Body of pancreas (tissue), 2 donors: ENCODE data around the genes PSEN2 and SNAP47.

DNA sequence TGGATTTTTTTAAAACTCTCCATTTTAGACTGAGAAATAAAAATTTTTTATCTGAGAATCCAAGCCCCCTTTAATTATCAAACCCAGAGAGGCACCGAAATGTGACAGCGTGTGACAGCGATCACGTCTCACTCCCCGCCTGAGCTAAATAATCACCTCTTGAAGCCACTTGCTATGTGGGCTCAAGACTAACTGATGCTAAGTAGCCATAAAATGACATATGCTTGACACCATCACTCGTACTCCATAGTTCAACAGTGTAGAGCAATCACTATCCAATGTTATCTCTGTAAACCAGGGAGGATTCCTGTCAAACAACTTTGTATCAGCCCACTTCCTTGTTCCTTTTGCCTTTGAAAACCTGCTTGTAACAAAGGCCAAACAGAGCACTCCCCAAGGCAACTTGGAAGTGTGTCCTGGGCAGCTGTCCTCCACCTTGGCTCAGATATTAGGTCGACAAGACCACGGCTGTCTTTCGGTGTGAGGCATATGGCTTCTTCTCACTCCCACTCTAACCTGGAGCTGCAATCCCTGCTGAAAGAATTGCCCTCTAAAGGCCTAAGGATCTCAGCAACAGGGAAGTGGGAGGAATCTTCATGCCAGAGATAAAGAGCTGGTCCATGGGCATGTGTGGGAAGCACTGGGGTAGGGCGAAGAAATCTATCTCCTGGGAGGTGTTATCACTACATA, 66.8 kb downstream of the ITPKB start:
- PRO-cap, result no peak
- RAMPAGE, long total RNA, 2 experiments, result no peak in any of the 2 experiments

DNA sequence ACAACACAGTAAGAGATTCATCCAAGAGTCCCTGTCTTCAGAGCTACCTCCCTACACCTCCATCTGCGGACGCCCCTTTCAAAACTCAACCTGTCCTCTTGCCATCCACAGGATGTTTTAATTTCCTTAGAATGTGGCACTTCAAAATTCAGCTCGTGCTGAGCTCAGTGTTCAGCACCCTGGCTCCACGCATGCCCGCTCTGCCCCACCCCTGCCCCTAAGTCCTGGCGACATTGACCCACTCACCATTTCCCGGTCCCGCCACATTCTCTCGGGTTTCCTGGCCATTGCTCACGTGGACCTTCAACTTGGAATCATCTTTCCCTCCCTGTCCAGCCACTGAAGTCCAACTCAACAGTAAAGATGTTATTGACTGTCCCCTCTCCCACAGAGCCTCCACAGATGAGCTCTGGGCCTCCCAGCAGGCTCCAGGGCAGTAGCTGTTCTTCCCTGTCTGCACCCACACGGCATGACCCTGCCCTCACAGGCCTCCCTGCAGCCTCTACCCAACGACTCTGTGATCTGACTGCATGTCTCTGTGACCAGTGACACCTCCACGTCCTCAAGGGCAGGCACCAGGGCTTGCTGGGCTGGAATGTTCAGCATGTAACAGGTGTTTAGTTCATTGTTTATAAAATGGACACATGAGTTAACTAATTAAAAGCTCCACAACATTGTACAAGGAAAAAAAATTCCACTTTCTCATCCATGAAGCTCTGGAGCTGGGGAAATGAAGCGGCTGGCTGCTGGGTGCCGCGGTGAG, 53.8 kb downstream of the ITPKB start:
- PRO-cap, result no peak
- RAMPAGE, long total RNA, 2 experiments, result no peak in any of the 2 experiments

DNA sequence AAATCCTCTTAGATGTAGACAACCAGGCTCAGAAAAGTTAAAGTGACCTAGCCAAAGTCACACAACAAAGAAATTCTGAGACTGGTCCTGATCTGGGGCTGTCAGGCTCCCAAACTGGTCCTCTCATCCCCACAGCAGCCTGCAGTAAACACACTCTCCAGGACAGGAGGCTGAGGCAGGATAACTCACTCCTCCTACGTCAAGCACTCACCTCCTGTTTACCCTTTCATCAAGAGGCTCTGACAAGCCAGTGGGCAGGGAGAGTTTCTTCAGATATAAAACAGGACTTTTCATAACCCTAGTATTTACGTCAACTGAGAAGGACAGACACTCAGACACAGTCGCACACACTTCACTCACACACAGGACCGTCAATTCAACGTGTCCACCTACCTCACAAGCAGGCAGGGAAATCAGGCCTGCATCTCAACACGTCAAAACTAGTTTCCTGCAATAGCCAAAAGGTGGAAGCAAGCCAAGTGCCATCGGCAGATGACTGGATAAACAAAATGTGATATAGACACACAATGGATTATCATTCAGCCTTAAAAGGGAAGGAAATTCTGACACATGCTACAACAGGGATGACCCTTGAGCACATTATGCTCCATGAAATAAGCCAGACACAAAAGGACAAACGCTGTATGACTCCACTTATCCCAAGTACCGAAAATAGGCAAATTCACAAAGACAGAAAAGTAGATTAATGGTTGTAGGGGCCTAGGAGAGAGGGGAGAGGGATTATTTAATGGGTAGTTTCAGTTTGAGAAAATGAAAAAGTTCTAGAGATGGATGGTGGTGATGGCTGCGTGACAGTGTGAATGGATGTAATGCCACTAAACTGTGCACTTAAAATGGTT, 48.5 kb downstream of the ITPKB start:
- PRO-cap, result no peak
- RAMPAGE, long total RNA, 2 experiments, result no peak in any of the 2 experiments

- PRO-cap, result no peak
- RAMPAGE, long total RNA, 2 experiments, result no peak in any of the 2 experiments
Observed at GRCh38 chr1:226703705-226703869, 35.5 kb downstream of the ITPKB start.

GRCh38 chr1:226708256-226709429, 30.4 kb downstream of the ITPKB start:
- PRO-cap, result no peak
- RAMPAGE, long total RNA, 2 experiments, result no peak in any of the 2 experiments

- PRO-cap, result bidirectional peak, plus-strand start at chr1:226870644, minus-strand start at chr1:226870495
- RAMPAGE, long total RNA, 2 experiments, result start-site peak on the plus strand in 2 of 2 experiments, at chr1:226870613-226870637 at its widest, 80 to 186 reads per replicate
Observed at GRCh38 chr1:226870175-226870688, at the start of gene PSEN2. PSEN2 (plus strand) TSS chr1:226870616.

DNA sequence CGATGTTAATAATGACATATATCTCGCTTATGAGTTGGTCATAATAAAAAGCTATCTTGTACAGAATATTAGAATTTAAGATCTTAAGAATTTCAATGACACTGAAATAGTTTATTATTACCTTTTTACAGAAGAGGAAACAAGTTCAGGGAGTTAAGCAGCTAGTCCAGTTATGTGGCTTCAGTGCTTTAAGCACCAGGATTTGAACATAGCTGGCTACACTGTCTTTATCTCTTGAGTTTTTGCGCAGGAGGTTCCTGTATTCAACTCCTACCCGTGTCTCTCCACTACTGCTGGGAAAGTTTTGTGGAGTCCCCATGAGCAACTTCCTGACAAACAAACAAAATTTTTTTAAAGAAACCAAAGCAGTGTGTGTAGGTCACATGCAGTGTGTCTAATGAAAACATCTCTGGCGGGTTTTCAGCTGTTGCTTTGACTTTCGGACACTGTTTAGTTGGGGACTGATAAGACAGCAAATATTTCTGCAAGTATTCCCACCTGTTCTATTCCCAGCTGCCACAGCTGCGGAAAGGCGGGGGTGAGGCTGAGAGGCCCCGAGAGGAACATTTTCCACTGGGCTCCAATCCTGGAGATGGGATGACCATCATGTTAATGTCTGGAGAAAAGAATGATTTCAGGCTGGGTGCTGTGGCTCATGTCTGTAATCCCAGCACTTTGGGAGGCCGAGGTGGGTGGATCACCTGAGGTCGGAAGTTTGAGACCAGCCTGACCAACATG, 2.0 kb downstream of the PSEN2 start:
- PRO-cap, result bidirectional peak, plus-strand start at position 532 of the sequence, minus-strand start at position 295 of the sequence
- RAMPAGE, long total RNA, 2 experiments, result no peak in any of the 2 experiments

- PRO-cap, result no peak
- RAMPAGE, long total RNA, 2 experiments, result no peak in any of the 2 experiments
Observed at GRCh38 chr1:226881539-226882110, 11.2 kb downstream of the PSEN2 start.

- PRO-cap, result no peak
- RAMPAGE, long total RNA, 2 experiments, result no peak in any of the 2 experiments
Observed at GRCh38 chr1:227034285-227034938, 94.3 kb downstream of the COQ8A start.

- PRO-cap, result no peak
- RAMPAGE, long total RNA, 2 experiments, result no peak in any of the 2 experiments
Observed at GRCh38 chr1:227134209-227135239, 183.8 kb downstream of the CDC42BPA start.

DNA sequence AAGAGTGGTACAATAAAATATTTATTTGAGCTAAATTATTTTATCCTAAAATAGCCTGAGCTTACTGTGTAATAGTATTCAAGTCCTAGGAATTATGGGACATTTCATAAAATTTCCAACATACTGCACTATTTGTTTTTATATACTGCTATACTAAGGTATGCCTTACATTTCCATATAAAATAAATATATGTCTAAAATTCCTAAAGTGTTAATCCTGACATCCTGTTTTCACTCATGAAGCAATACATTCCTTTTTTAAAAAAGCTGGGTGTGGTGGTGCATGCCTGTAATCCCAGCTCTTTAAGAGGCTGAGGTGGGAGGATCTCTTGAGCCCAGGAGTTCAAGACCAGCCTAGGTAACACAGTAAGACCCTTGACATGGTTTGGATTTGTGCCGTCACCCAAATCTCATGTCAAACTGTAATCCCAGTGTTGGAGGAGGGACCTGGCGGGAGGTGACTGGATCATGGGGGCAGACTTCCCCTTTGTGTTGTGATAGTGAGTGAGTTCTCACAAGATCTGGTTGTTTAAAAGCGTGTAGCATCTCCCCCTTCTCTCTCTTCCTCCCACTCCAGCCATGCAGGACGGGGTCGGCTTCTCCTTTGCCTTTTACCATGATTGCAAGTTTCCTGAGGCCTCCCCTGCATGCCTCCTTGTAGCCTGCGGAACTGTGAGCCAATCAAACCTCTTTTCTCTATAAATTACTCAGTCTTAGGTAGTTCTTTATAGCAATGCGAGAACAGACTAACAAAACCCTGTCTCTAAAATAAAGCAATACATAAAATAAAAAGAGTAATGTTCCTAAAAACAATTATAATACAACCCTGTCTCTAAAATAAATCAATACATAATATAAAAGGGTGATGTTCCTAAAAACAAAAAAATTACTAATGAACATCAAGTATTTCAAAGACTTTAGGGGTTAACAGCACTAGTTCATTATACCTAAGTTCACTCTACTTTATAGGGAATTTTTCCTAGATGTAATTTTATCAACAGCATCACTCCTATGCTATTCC, 5.7 kb downstream of the CDC42BPA start:
- PRO-cap, result no peak
- RAMPAGE, long total RNA, 2 experiments, result no peak in any of the 2 experiments

GRCh38 chr1:227316843-227317443, 1.3 kb downstream of the CDC42BPA start:
- PRO-cap, result no peak
- RAMPAGE, long total RNA, 2 experiments, result no peak in any of the 2 experiments

DNA sequence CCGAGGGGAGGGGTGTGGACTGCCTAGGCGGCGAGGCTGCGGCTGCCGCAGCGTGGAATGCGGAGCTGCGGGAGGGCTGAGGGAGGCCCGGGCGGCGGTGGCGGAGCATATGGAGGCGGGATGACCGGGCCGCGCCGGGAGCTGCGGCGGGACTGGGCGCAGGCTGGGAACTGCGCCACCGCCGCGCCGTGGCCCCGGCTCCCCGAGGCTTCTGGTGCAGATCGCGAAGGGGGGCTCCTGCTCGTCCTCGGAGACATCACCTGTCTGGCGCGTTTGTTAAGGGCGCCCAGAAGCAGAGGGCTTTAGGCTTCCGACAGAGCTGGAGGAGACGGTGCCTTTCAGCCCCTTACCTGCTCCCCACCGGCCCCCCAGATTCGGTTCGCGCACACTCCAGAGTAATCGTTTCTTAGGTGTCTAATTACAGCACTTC, 391 bp upstream of the CDC42BPA start:
- PRO-cap, result bidirectional peak, plus-strand start outside the sequence, minus-strand start at position 213 of the sequence
- RAMPAGE, long total RNA, 2 experiments, result no peak in any of the 2 experiments

DNA sequence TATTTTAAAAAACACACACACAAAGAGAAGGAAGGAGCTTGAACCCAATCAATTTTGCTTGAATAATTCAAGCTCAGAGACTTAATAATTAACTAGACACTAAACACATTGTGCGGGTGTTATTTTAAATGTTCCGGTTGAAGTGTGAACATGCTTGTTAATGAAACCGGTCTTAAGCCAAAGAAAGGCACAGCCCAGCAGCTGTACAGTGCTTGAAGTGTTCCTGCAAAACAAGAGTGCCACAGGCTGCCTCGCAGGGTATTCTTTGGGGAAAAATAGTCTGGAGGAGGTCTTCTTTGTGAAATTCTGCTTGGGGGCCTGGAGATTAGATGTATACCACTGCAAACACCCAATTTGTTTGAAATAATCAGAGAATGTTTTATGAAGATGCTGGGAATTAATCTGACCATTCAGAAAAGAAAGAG, 2.2 kb upstream of the CDC42BPA start:
- PRO-cap, result no peak
- RAMPAGE, long total RNA, 2 experiments, result no peak in any of the 2 experiments

DNA sequence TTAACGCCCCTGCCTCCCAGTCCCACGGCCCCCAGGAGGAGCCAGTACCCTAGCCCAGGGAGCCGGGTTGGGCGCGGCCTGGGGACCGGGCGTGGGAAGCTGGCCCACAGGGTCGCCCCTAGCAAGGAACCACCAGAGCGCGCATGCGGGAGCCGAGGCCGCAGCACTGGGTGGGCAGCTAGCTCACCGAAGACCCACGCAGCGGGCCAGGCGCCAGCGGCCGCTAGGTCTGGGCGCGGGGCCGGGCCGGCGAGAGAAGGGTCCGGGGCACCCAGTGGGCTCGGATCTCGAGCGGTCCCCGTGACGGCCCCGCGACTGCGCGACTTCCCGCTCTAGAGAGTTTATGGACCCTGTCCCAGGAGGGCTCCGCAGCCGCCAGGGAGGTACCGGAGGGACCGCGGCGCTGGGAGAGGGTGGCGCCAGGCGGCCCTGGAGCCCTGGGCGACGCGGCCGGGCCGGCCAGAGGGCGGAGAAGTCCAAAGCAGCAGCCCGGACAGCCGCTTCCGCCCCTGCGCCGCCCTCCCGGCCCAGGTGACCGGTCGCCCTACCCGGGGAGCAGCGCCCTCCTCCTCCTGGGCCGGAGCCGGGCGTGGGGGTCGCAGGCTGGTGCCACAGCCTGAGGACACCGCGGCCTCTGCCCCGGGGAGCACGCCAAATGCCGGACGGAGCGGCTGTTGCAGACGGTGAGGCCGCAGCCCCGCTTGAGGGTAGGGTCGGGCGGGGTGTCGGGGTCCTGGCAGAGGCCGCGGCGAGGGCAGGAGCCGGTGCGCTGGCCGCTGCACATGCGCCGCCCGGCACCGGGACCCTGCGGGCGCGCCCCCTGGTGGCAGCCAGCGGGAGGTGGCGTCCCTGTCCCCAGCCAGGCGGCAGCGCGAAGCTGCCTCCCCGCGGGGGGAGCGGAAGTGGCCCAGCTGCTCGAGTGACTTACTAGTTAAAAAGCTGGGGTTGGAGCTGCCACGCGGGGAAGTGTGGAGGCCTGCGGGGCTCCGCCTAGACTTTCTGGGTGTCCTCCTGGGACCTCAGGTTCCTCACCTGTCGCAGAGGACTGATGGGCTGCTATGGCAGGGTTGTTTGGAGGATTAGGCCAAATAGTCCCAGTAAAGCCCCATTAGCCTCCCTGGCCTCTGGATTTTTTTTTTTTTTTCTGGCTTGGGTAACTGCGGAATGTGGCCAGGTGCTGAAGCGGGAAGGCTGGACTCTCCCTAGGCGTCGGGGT, 21.1 kb upstream of the ZNF678 start:
- PRO-cap, result unidirectional peak, plus-strand start at position 135 of the sequence; bidirectional peak, plus-strand start at position 462 of the sequence, minus-strand start at position 476 of the sequence; bidirectional peak, plus-strand start at position 930 of the sequence, minus-strand start at position 807 of the sequence
- RAMPAGE, long total RNA, 2 experiments, result start-site peak on the plus strand in 1 of 2 experiments, centred at position 526 of the sequence, 13 reads per replicate

GRCh38 chr1:227560476-227561085, 2.8 kb upstream of the ZNF678 start:
- PRO-cap, result unidirectional peak, plus-strand start at chr1:227560809
- RAMPAGE, long total RNA, 2 experiments, result no peak in any of the 2 experiments

- PRO-cap, result no peak
- RAMPAGE, long total RNA, 2 experiments, result no peak in any of the 2 experiments
Observed at GRCh38 chr1:227734384-227734953, 633 bp downstream of the JMJD4 start.

- PRO-cap, result bidirectional peak, plus-strand start at chr1:227735449, minus-strand start at chr1:227735283
- RAMPAGE, long total RNA, 2 experiments, result start-site peak on the plus strand in 2 of 2 experiments, at chr1:227735451-227735488 at its widest, 22 to 41 reads per replicate; start-site peak on the minus strand in 1 of 2 experiments, at chr1:227735266-227735285 at its widest, 32 reads per replicate
Observed at GRCh38 chr1:227734954-227735946, at the start of gene SNAP47. SNAP47 (plus strand) TSS chr1:227735435.

- PRO-cap, result bidirectional peak, plus-strand start at chr1:227946501, minus-strand start at chr1:227946373; bidirectional peak, plus-strand start at chr1:227946915, minus-strand start at chr1:227946734
- RAMPAGE, long total RNA, 2 experiments, result no peak in any of the 2 experiments
Observed at GRCh38 chr1:227946121-227947211, 1.3 kb downstream of the WNT9A start.

DNA sequence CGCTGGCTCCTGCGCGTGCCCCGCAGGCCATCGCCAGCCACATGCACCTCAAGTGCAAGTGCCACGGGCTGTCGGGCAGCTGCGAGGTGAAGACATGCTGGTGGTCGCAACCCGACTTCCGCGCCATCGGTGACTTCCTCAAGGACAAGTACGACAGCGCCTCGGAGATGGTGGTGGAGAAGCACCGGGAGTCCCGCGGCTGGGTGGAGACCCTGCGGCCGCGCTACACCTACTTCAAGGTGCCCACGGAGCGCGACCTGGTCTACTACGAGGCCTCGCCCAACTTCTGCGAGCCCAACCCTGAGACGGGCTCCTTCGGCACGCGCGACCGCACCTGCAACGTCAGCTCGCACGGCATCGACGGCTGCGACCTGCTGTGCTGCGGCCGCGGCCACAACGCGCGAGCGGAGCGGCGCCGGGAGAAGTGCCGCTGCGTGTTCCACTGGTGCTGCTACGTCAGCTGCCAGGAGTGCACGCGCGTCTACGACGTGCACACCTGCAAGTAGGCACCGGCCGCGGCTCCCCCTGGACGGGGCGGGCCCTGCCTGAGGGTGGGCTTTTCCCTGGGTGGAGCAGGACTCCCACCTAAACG, 23.5 kb upstream of the ARF1 start:
- PRO-cap, result bidirectional peak, plus-strand start at position 396 of the sequence, minus-strand start at position 441 of the sequence
- RAMPAGE, long total RNA, 2 experiments, result no peak in any of the 2 experiments